Urinary bladder (tissue), 3 donors: ENCODE measurements around a stretch of chr18.

GRCh38 chr18:79730102-79730692 is 50.6 kb downstream of the CTDP1 start:
- PRO-cap, result no peak
- RAMPAGE, long total RNA, result no peak

DNA sequence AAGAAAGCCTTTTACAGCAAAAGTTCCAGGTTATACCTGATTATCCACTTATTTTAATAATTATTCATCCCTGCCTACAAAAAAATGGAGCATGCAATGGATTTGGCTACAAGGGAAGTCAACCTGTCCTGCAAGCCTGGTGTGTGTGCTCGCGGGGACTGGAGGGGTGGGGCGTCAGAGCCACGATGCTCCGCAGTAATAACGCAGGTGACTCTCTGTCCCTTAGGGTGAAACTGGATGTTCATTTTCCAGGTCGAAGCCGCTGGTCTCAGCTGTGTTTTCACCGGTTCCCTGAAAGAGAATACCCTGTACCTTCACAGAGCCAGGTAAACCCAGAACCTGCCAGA is 58.4 kb downstream of the KCNG2 start:
- PRO-cap, result no peak
- RAMPAGE, long total RNA, result no peak

DNA sequence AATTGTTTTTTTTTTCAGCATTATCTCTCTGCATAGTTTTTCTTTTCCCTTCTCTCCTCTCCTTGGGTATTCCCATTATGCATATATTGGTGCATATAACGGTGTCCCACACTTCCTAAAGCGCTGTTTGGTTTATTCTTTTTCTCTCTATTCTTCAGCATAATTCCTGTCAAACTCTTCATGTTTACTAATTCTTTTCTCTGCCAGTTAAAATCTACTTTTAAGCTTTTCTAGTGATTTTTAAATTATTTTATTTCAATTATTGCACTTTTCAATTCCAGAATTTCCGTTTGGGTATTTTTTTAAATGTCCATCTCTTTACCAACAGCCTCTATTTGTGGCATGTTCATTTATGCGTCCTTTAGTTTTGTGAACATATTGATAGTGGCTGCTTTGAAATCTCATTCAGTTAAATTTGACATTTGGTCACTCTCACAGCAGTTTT is 54.3 kb downstream of the SLC66A2 start:
- PRO-cap, result no peak
- RAMPAGE, long total RNA, result no peak

GRCh38 chr18:79926223-79926886 is 25.1 kb downstream of the SLC66A2 start:
- PRO-cap, result no peak
- RAMPAGE, long total RNA, result no peak

DNA sequence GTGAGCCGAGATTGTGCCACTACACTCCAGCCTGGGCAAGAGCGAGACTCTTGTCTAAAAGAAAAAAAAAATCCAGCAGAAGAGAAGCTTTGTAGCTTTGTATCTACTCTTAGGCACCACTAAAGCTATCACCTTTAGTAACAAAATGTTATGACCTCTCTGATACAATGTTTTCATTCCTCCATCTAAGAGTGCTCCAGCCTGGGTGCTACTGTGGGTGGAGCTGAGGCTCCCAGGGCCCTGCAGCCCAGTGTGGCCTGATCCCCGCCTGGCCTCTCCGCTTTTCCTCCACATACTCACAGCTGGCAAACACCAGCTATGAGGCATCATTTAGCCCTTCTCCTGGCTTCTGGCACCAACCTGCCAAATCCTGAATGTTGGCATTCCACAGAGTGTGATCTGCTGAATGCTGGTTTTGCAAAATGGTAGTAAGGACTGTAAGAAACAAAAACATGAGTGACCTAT is 4.5 kb downstream of the SLC66A2 start:
- PRO-cap, result no peak
- RAMPAGE, long total RNA, result no peak

GRCh38 chr18:79959953-79960596 is 4.4 kb upstream of the HSBP1L1 start:
- PRO-cap, result no peak
- RAMPAGE, long total RNA, result no peak

- PRO-cap, result no peak
- RAMPAGE, long total RNA, result no peak
These were observed 453 bp upstream of the ADNP2 start for GRCh38 chr18:80108660-80108957.

DNA sequence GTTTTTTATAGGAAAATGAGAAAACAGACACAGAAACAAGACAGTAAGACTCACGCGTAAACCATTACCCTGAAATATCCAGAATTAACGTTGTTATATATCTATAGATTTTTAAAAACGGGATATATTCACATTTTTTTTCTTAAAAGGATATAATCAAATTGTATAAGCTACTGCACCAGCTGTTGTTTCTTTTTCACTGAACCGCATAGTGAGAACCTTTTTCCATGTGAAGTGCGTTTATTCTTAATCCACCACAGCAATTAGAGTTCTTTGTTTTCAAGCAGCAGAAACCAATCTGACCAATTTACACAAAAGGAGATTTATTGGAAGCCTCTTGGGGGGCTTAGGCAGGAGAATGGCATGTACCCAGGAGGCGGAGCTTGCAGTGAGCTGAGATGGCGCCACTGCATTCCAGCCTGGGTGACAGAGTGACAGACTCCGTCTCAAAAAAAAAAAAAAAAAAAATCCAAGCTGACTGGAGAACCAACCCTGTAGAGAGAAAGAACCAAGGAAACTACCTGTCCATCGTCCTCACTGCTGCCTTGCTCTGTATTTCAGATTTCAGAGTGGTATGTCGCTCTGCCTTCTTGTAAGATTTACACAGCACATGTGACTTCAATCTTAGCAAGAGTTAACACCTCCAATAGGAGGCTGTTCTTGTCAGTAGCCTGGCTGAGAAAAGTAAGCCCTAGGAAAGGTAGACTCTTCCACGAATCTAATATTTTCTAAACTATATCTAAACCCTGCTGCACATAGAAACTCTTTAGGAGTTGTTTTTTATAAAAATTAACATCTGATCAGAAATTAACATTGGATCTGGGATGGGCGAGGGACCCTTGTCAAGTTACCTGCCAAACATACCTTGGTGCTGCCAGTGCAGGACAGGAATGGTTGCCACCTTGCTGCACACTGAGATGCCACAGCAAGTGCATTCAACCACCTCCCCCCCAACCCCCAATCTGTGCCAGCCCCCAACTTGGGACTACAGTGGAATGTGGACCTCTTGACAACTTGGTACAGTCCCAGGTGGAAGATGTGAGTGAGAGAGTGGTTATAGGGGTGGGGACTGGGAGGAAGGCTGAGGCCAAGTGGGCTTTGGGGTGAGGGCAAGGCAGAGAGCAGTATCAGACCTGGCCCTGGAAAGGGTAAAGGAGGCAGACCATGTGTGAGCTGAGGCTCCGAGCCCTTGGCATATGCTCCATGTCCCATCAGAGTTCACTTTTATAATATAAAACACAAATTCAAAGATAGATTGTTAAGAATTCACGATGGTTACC is 10.3 kb downstream of the ADNP2 start:
- PRO-cap, result no peak
- RAMPAGE, long total RNA, result no peak